ENCODE measurements around a stretch of chr20.

DNA sequence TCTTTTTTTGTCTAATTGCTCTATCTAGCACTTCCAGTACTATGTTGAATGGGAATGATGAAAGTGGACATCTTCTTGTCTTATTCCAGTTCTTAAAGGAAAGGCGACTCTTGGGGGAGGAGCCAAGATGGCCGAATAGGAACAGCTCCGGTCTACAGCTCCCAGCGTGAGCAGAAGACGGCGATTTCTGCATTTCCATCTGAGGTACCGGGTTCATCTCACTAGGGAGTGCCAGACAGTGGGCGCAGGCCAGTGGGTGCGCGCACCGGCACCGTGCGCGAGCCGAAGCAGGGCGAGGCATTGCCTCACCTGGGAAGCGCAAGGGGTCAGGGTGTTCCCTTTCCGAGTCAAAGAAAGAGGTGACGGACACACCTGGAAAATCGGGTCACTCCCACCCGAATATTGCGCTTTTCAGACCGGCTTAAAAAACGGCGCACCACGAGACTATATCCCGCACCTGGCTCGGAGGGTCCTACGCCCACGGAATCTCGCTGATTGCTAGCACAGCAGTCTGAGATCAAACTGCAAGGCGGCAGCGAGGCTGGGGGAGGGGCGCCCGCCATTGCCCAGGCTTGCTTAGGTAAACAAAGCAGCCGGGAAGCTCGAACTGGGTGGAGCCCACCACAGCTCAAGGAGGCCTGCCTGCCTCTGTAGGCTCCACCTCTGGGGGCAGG, 12.4 kb upstream of the DEFB126 start:
- PRO-cap, result no peak

GRCh38 chr20:137548-138068, 4.8 kb upstream of the DEFB126 start:
- PRO-cap, result no peak

DNA sequence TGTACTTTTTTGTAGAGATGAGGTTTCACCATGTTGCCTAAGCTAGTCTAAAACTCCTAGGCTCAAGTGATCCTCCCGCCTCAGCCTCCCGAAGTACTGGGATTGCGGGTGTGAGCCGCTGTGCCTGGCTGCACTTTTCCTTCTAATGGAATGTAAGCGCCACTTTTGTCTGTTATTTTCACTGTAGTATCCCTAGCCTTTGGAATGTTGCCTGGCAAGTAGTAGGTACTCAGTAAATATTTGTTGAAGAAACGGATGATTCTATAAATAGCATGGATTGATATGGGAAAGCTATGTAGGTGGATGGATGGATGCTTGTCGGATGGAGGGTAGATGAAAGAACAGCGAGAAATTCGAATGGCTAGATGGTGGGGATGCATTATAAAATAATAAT, 10.3 kb upstream of the TRIB3 start:
- PRO-cap, result no peak

GRCh38 chr20:421446-422450, 13.6 kb downstream of the RBCK1 start:
- PRO-cap, result no peak

- PRO-cap, result no peak
These were observed 20.4 kb downstream of the RBCK1 start for GRCh38 chr20:428080-429249.

GRCh38 chr20:438333-439141, 23.8 kb downstream of the TBC1D20 start:
- PRO-cap, result no peak

- PRO-cap, result no peak
These were observed 1.7 kb downstream of the TBC1D20 start for GRCh38 chr20:460691-461055.

DNA sequence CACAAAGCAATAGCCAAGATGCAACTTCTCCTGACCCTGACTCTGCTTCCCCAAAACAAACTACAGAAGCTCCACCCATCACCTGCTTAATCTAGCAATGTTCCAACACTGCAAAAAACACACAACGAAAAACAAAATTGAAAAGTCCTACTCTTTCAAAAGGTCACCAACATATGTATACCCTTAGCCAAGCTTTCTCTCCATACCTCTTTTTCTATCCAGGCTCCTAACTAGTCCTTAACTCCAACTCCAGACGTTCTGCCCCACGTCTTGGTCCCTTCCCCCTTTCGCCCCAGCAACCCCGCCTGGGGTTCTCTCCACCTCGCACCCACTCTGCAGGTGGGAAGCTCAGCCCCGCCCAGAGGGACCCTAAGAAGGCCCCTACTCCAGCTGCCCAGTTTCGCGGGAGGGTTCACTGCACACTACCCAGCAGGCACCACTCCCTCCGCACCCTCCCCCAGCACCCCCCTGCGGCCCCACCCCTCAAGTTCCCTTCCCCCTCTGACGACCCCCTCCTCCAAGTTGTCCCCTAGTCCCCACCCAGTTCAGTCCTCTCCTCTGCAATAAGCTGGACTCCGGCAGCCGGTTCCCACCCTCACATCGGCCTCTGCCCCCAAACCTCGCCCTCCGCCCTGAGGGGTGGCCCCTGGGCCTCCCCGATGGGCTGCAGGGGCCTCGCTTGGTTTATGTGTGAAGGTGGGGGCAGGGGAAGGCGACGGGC, 582 bp downstream of the CSNK2A1 start:
- PRO-cap, result no peak

DNA sequence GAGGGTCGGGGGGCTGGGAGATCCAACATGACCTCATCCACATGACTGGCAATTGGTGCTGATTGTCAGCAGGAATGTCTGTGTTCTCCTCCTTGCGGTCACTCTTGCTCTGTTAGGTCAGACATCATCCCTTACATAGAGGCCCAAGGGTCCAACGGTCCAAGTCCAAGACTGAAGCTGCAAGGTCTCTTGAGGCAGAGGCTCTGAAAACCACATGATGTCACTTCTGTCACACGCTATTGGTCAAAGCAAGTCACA, 17.6 kb downstream of the SLC52A3 start:
- PRO-cap, result no peak

DNA sequence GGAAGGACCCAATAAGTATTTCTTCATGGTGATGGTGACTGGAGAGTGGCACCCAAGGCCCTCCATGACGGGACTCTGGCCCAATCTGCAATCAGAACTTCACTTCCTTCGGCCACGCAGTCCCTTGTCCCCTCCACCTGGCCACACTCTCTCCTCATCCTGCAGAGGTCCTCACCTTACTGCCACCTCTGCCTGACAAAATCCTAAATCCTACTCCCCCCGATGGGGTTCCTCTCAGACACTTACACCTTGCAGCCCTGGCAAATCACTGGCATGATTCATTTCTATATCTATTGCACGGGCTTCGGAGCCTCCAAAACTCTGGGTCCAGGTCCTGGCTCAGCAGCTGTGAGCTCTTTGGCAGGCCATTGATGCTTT, 5.4 kb downstream of the RSPO4 start:
- PRO-cap, result no peak

- PRO-cap, result no peak
These were observed 1.0 kb upstream of the TMEM74B start for GRCh38 chr20:1185763-1186271.

DNA sequence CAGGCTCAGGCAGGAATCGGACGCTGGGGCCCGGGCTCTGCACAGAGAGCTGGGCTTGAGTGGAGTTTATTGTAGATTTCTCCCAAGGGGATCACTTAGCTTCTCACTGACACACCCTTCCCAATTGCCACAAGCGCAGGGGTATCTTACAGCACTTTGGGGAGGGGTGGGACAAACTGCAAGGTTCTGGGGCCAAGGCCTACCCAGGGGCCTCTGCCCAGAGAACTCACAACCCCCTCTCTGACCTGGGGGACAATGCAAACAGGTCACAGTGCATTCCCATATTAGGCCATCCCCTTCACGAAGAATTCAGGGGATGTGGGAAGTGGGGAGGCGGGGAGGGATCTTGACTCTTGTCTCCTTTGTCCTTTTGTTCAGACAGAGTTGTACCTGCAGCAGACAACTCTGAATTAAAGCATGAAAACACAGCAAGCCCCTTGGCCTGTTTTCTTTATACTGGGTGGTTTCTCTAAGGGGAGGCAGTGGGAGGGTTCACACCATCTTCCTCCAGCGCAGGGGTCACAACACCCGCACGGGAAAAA, 20.0 kb downstream of the SDCBP2 start:
- PRO-cap, result no peak

DNA sequence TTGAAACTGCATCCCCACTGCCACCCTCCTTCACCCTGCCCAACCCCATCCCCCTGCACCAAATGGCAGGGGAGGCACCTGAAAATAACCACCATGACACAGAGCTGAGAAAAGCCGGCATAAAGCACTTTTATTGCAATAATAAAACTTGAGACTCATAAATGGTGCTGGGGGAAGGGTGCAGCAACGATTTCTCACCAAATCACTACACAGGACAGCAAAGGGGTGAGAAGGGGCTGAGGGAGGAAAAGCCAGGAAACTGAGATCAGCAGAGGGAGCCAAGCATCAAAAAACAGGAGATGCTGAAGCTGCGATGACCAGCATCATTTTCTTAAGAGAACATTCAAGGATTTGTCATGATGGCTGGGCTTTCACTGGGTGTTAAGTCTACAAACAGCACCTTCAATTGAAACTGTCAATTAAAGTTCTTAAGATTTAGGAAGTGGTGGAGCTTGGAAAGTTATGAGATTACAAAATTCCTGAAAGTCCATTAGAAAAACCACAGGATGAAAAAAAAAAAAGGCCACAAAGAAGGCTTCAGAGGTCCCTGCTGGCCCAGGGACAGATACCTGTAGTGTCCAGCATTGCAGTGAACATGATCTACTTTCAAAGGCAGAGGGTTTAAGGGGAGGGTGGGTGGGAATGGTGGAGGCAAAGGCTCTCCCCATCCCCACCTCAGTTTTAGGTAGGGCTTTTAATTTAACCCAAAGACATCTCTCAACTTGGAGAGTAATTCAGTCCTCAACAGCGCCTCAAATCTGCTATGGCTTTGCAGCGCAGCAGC, 23.8 kb downstream of the FKBP1A start:
- PRO-cap, result no peak

DNA sequence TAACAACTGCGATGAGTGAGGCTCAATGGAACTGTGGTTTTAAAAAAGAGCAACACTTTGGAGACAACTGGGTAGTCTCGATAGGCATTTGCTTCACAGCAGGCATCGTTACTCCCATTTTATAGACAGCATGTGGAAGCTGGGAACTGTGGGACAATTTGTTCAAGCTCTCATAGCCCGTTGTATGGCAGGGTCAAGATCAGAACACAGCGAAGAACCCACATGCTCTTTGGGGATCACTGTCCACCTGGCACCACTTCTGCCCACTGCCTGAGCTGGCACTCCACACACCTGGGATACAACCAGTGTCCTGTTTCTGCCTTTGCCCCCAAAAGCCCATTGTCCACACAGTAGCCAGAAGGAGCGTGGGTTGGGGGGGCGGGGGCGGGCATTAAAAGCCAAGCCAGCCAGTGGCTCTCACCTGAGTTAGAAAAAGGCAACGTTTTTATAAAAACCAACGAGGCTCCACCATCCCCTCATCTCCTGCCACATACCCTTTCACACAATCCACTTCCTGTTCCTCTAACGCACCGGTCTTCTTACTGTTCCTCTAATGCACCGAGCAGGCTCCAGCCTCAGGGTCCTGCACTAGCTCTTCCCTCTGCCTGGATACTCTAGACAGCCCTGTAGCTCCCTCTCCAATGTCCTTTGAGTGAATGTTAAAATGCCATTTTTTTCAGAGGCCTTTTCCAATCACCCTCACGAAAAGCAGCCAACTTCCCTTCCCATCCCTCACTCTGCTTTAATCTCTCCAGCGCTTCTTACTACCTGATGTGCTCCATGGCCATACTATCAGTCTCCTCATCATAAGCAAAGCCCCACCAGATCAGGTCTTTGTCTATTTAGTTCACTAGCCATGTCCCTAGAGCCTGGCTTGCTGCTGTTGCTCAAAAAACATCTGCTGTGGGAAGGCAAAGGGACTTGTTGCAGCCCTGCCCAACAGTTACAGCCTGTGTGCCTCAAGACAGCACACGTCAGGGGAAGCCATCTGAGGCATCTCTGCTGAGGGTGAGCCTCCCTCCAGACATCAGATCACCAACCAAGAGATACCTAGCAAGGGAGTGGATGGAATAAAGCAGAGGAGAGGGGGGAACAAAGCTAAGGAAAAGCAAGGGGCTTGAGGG, 4.1 kb downstream of the FKBP1A start:
- PRO-cap, result no peak

DNA sequence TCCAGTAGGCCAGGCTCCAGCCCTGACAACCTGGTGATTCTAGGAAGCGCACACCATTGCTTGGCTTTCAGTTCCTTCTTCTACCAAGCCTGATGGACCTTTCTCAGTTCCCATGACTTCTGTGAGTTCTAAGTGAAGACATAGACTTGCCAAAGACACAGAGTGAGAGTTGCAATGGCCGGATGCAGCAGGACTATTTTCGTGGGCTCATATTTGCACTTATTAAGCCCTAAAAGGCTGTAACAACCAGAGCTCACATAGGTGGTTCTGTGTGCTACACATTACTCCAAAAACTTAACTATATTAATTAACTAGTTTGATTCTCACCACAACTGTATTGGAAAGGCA, 21.6 kb downstream of the SIRPD start:
- PRO-cap, result no peak

- PRO-cap, result bidirectional peak, plus-strand start at chr20:1828159, minus-strand start at chr20:1827958
These were observed 67.3 kb upstream of the SIRPA start for GRCh38 chr20:1827794-1828457.

DNA sequence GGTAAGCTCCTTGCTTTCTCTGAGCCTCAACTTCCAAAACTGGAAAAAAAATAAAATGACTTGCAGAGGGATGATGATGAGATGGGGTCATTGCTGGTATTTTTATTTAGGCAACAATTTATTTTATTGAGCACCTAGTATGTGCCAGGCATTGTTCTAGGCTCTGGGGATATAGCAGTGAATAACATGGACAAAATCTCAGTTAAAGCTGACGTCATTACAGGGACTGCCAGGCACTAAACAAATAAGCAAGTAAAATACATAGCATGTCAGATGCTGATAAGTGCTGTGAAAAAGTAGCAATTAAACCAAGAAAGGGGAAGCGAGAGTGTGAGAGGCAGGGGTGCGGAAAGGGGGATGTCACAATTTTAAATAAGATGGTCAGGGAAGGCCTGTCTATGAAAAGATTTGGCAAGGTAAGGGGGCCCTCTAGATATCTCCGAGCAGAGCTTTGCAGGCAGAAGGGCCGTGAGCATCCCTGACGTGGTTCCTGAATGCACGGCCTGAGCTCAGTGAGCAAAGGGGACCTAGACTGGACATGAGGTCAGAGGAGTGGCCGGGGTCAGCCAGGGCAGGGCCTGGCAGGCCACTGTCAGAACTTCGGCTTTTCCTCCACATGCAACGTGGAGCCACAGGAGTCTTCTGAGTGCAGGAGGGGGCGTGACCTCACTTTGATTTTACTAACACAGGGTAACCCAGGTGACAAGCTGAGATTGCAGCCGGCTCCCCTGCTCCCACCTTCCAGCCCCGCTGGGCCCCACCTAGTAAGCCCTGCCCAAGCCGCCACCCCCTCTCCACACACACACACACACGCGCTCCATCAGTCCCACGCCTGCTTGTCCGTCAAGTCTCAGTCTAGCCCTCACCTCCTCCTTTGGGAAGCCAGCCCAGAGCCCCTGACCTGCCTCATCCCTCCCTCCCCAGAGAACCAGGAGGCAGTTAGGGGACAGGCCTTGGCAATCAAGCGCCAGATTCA, 24.2 kb upstream of the SIRPA start:
- PRO-cap, result no peak

GRCh38 chr20:1893831-1894255, 1.4 kb upstream of the SIRPA start:
- PRO-cap, result no peak

DNA sequence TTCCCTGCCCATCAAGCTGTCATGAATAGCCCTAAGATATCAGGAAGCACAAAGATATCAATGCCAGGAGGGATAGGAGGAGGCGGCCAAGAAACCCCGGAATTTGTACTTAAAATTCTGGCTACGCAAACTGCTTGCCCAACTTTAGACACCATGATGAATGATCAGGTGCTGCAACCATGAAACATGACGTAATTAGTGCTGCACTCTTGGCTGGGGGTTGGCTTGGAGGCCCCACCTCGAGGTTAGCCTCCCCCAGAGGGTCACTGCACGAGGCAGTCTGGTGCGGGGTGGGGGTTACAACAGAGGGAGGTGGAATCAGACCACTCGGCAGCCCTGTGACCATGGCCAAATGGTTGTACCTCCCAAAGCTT, 8.9 kb downstream of the SIRPA start:
- PRO-cap, result no peak

DNA sequence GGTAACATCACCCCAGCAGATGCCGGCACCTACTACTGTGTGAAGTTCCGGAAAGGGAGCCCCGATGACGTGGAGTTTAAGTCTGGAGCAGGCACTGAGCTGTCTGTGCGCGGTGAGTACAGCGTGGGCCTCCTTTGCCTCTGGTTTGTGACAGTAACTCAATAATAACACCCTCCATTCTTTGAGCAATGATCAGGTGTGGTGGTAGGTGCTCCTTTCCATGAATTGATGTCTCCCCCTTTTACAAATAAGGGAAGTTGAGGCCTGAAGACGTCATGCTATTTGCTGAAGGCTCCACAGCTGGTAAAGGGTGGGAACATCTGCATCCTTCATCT, 20.1 kb downstream of the SIRPA start:
- PRO-cap, result no peak

Measured in trachea (tissue), 1 donor.